ENCODE measurements around a stretch of chr10.

DNA sequence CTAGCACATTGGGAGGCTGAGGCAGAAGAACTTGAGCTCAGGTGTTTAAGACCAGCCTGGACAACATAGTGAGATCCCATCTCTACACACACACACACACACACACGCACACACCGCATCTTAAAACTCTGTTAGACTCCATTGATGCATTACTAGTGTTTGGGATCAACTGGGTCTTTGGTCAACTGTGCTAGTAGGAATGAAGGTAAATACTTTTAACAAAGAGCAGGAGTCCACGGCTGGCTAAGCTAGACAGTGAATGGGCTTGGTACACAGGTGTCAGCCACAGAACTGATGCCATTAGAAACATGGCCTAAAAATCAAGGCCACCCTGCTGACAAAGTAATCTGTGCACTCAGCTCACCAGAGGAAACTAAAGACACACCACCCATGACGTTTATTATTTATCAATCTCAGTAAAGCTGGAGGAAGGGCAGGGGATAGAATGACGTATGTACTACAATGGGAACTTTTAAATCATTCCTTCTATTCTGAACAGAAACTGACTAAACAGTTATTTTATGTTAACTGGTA is 10.8 kb downstream of the GLUD1 start:
- PRO-cap, 7 experiments, result peak in 3 of 7 experiments; most common minus-strand start position 375 of the sequence (in 3)
- RAMPAGE, long total RNA, 2 experiments, result no peak in any of the 2 experiments

- PRO-cap, 7 experiments, result peak in 1 of 7 experiments; most common plus-strand start chr10:87093554 (in 1); most common minus-strand start chr10:87093535 (in 1)
- RAMPAGE, long total RNA, 2 experiments, result no peak in any of the 2 experiments
Observed at GRCh38 chr10:87093354-87093811, 1.3 kb downstream of the GLUD1 start.

DNA sequence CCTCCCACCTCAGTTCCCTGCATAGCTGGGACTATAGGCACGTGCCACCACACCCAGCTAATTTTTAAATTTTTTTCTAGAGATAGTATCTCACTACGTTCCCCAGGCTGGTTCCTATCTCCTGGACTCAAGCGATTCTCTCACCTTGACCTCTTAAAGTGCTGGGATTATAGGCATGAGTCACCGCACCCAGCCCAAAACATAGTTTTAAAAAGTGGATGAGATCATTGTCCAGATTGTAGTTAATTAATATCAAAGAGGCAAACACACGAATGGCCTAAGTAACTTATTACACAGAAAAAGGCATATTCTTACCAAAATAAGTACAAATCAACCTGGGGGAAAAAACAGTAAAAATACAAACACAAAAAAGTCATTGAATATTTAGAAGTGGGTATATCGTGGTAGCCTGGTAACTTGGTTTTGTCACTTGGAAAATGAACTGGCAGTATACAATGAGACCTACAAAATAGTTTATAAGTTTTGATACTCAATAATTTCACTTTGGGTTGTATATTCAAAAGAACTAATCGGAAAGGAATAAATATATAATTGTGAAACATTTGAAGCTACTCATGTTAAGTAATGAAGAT is 41.9 kb downstream of the PAPSS2 start:
- PRO-cap, 7 experiments, result no peak in any of the 7 experiments
- RAMPAGE, long total RNA, 2 experiments, result no peak in any of the 2 experiments

GRCh38 chr10:87826811-87827057 is 8.7 kb upstream of the ATAD1 start:
- PRO-cap, 7 experiments, result no peak in any of the 7 experiments
- RAMPAGE, long total RNA, 2 experiments, result no peak in any of the 2 experiments

DNA sequence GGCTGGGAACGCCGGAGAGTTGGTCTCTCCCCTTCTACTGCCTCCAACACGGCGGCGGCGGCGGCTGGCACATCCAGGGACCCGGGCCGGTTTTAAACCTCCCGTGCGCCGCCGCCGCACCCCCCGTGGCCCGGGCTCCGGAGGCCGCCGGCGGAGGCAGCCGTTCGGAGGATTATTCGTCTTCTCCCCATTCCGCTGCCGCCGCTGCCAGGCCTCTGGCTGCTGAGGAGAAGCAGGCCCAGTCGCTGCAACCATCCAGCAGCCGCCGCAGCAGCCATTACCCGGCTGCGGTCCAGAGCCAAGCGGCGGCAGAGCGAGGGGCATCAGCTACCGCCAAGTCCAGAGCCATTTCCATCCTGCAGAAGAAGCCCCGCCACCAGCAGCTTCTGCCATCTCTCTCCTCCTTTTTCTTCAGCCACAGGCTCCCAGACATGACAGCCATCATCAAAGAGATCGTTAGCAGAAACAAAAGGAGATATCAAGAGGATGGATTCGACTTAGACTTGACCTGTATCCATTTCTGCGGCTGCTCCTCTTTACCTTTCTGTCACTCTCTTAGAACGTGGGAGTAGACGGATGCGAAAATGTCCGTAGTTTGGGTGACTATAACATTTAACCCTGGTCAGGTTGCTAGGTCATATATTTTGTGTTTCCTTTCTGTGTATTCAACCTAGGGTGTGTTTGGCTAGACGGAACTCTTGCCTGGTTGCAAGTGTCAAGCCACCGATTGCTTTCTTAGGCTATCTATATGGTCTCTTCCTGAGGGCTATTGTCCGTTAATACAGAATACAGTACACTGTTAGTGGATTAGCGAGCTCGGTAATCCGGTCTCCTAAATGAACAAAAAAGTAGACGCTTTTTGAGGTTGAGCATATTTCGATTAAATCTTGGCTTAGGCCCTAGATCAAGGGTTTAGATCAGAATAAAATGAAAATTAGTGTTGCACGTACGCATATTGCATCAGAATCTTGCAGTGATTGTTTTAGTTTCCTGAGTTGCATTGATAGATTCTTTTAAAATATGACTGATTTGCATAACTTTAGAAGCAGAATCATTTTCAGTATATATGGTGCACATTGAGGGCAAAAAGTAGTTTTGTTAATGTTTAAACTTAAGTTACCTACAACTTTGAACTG is 982 bp downstream of the PTEN start:
- PRO-cap, 7 experiments, result peak in 3 of 7 experiments; most common plus-strand start position 354 of the sequence (in 2); most common minus-strand start position 279 of the sequence (in 2)
- RAMPAGE, long total RNA, 2 experiments, result no peak in any of the 2 experiments

GRCh38 chr10:87945295-87945985 is 82.0 kb downstream of the PTEN start:
- PRO-cap, 7 experiments, result no peak in any of the 7 experiments
- RAMPAGE, long total RNA, 2 experiments, result no peak in any of the 2 experiments

DNA sequence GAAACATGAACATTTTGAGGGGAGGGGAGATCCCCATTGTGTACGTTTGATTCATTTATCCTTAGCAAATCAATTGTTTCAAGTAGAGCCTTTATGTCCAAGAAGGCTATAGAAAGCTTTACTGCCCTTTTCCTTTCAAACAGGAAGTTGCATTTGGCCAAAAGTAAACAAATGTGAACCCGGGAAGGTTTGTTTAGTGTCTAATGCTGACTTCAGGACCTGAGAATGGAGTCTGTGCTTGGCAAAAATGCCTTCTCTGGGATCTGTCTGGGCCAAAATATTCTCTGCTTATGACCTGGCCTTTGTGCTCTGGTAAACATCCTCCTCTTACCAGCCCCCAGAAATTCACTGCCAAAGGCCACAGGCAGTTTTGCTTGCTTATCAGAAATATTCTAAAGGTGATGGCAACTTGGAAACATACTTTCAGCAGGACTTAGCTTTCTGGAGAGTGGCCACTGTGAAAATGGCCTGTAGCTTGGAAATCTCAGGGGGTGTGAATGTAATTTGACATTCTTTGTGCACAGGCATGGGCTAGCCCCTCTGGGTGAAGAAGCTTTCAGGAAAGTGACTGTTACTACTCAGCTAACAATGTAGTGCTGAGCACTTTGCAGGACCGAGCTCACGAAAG is 199.5 kb downstream of the PTEN start:
- PRO-cap, 7 experiments, result no peak in any of the 7 experiments
- RAMPAGE, long total RNA, 2 experiments, result no peak in any of the 2 experiments

- PRO-cap, 7 experiments, result no peak in any of the 7 experiments
- RAMPAGE, long total RNA, 2 experiments, result no peak in any of the 2 experiments
Observed at GRCh38 chr10:88091334-88092238, 228.2 kb downstream of the PTEN start.

- PRO-cap, 7 experiments, result peak in 2 of 7 experiments; most common plus-strand start chr10:88227576 (in 1); most common minus-strand start chr10:88227476 (in 2)
- RAMPAGE, long total RNA, 2 experiments, result no peak in any of the 2 experiments
Observed at GRCh38 chr10:88227411-88228121, 355.6 kb downstream of the RNLS start.

- PRO-cap, 7 experiments, result no peak in any of the 7 experiments
- RAMPAGE, long total RNA, 2 experiments, result no peak in any of the 2 experiments
Observed at GRCh38 chr10:88232888-88233664, 350.0 kb downstream of the RNLS start.

DNA sequence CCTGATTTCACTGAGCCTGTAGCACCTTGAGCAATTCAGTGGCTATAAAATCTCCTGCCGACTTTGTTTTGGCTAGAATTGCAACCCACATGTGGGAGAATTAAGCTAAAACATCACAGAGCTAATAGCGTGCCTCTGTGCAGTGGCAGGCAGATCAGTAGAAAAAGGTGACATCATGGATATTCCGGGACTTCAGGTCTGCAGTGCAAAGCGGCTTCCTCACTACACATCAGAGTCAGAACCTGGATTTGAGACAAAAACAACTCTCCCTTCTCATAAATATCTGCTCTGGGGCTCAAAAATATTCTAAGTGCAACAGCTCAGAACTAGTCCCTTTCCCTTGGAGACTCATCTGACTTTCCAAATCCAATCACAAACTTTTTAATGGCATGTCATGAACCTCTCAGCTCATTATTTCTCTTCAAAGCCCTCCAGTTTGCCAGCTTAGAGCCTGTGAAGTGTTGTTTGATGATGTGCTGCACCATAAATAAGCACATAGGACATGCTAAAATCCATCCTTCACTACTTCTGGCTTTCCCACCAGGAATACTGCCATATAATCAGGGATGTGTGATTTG is 337.1 kb downstream of the RNLS start:
- PRO-cap, 7 experiments, result peak in 3 of 7 experiments; most common plus-strand start position 189 of the sequence (in 2); most common minus-strand start position 166 of the sequence (in 3)
- RAMPAGE, long total RNA, 2 experiments, result no peak in any of the 2 experiments

DNA sequence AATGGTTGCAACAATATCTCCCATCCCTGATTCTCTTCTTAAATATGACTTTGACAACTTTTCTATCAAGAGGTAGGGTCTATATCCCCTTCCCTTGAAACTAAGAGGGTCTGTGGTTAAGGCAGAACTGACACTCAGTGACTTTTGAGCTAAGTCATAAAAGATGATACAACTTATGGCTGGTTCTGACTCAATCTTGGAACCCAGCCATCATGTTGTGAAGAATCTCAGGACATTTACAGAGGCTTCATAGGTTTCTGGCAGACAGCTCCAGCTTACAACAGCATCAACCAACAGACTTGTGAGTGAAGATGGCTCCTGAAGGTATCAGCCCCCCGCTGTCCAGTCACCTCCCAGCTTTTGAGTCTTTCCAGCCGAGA is 203.5 kb downstream of the RNLS start:
- PRO-cap, 7 experiments, result no peak in any of the 7 experiments
- RAMPAGE, long total RNA, 2 experiments, result no peak in any of the 2 experiments

GRCh38 chr10:88792530-88792844 is 10.0 kb upstream of the LIPM start:
- PRO-cap, 7 experiments, result no peak in any of the 7 experiments
- RAMPAGE, long total RNA, 2 experiments, result no peak in any of the 2 experiments

DNA sequence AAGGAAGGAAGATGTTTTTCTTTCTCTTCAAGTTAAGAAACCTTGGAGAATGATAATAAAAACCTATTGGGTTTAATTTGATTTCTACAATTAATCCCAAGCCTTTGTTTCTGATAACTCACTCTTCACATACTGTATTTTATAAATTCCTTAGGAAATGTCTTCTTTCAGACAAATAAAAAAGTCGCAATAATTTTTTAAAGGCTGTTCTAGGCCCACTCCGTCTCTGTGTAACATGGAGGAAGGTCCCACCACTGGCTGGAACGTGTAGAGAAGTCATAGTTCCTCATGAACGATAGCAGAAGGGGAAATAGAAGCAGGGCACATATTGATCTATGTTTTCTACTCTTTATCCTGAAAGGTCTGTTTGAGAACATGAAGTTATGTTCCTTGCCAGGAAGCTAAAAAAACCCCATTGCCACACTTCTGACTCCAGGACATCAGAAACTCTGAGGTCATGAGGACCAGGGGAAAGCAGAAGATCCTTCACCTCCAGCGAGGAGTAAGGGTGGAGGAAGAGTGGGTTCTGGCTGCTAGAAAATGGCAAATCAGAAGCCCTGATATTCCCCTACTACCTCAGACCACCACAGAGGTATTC is 10.8 kb downstream of the ANKRD22 start:
- PRO-cap, 7 experiments, result no peak in any of the 7 experiments
- RAMPAGE, long total RNA, 2 experiments, result no peak in any of the 2 experiments

- PRO-cap, 7 experiments, result no peak in any of the 7 experiments
- RAMPAGE, long total RNA, 2 experiments, result no peak in any of the 2 experiments
Observed at GRCh38 chr10:88896217-88896529, 16.1 kb downstream of the STAMBPL1 start.

- PRO-cap, 7 experiments, result no peak in any of the 7 experiments
- RAMPAGE, long total RNA, 2 experiments, result no peak in any of the 2 experiments
Observed at GRCh38 chr10:88903917-88904356, 23.9 kb downstream of the STAMBPL1 start.

GRCh38 chr10:88926841-88927153 is 25.8 kb downstream of the ACTA2 start:
- PRO-cap, 7 experiments, result peak in 1 of 7 experiments; most common minus-strand start chr10:88926957 (in 1)
- RAMPAGE, long total RNA, 2 experiments, result no peak in any of the 2 experiments

- PRO-cap, 7 experiments, result no peak in any of the 7 experiments
- RAMPAGE, long total RNA, 2 experiments, result no peak in any of the 2 experiments
Observed at GRCh38 chr10:88939384-88939752, 13.2 kb downstream of the ACTA2 start.

DNA sequence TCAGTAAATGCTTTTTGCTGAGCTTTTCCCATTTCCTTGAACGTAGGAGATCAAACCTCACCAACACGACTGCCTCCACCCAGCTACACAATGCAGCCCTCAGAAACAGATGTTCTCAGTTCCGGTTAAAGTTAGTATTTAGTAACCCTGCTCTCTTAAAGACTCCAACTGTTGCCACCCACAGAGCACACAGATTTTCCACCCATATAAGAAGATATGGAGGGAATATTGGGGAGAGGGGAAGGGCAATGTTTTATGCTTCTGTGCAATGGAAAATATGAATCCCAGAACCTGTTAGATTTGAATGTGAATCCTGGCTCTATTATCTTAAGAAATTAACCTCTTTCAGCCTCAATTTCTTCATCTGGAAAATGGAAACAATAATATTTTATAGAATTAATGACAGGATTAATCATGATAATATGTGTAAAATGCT is 96.8 kb downstream of the FAS start:
- PRO-cap, 7 experiments, result no peak in any of the 7 experiments
- RAMPAGE, long total RNA, 2 experiments, result no peak in any of the 2 experiments

DNA sequence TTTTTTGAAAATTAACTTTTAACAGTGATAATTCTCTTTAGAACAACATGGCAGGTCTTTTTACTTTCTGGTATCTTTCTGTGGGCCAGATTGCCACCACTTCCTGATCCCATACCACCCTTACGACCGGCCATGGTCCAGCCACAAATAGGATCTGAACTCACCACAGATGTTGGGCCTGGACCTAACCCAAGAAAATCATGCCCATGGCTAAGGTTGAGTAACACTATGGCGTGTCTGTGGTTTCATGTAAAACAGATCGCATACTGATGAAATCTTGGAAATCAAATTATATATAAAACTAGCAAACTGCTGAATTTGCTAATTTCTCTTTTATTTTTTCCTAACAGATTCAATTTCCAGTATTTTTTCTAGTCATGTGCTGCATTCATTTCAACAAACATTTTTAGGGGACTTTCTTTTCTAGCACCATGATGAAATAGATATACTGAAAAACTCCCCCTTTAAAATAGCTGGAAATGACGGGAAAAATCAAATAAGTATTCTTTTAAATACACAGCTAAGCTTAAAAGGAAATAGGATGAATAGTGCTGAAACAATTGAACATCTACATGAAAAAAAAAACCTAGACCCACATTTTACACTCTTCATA is 77.1 kb downstream of the CH25H start:
- PRO-cap, 7 experiments, result no peak in any of the 7 experiments
- RAMPAGE, long total RNA, 2 experiments, result no peak in any of the 2 experiments